AG09309 (cell line): ENCODE data around the gene SMIM20.

- RRBS = no CpG with 5 or more reads among the region's 4 CpGs
Observed at GRCh38 chr4:22491034-22491478, 24.8 kb downstream of the ADGRA3 start.

GRCh38 chr4:22695685-22696365 lies 180.0 kb upstream of the ADGRA3 start:
- RRBS = no CpG with 5 or more reads among the region's 4 CpGs

- RRBS = no CpG with 5 or more reads among the region's 5 CpGs
Observed at GRCh38 chr4:22727894-22728179, 212.0 kb upstream of the ADGRA3 start.

DNA sequence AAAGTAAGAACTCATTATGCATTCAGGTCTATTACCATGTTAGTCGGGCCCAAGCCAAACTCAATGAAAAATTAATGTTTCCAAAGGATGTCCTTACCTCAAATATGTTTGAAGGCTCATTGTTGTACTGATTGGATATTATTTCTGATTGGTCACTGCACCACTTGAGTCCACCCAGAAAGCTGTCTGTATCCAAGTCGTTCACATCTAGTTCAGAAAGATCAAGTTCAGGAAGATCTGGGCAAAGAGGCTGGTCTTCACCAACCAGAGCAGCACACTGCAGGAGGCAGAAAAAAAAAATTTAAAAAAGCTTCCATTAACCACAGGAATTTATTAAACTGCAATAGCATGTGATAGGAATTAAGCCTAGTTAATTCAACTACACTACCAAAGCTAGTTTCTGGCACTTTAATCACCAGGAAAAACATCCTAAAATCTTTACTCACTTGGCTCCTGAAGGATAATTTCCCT lies 5.2 kb downstream of the PPARGC1A start:
- RRBS = no CpG with 5 or more reads among the region's 2 CpGs

- RRBS = no CpG with 5 or more reads among the region's 7 CpGs
Observed at GRCh38 chr4:24230731-24231362, 341.0 kb upstream of the PPARGC1A start.

DNA sequence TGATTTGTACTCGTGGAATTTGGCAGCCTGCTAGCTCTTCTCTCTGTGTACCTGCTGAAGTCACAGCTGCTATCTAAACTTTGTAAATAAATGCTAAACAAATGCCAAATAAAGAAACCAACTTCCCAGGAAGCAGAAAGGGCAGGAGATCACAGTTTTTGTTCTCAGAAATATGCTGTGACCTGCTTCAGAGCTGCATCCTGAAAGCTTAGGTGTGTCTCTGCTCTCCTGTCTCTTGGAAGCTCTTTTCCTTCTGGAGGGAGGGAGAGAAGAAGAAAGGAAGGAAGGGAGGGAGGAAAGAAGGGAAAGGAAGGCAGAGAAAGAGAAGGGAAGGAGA lies 304.2 kb downstream of the DHX15 start:
- RRBS = no CpG with 5 or more reads among the region's 1 CpG

- RRBS = 1% methylated on average over 19 of the region's 87 CpGs
Observed at GRCh38 chr4:24472615-24473281, 111.6 kb downstream of the DHX15 start.

DNA sequence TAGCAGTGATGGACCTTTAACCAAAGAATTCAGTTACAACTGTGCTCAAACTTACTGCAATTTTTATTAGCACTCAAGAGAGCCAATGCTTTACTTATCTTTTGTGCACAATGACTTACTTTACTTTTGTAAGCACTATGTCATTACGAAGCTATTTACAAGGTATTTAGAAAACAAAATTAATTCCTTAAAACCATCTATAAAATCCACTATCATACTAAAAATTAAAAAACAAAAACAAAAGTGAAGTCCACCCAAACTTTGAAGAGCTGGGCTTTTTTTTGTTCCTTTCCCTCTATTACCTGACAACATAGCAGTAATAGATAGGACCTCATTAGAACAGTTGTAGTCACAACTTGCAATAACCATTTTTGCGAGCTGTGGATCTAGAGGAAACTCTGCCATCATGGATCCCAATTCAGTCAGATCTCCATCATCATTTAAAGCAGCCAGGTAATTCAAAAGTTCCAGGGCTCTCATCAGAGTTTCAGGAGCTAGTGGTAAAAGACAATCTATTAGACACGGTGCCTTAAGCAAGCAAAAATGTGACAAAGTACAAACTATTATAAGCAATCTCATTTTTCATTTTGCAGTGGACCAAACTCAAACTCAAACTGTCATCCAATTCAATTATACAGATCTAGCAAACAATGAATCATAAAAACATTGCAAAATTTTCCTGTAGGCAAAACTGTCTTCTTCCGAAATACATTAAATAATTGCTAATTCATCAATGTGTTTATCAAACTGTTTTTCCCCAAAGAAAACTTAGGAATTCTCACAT lies 44.4 kb downstream of the DHX15 start:
- RRBS = no CpG with 5 or more reads among the region's 4 CpGs

GRCh38 chr4:24794058-24794387 lies 1.4 kb upstream of the SOD3 start:
- RRBS = no CpG with 5 or more reads among the region's 4 CpGs

GRCh38 chr4:25029236-25029711 lies 1.5 kb downstream of the LGI2 start:
- RRBS = no CpG with 5 or more reads among the region's 5 CpGs

DNA sequence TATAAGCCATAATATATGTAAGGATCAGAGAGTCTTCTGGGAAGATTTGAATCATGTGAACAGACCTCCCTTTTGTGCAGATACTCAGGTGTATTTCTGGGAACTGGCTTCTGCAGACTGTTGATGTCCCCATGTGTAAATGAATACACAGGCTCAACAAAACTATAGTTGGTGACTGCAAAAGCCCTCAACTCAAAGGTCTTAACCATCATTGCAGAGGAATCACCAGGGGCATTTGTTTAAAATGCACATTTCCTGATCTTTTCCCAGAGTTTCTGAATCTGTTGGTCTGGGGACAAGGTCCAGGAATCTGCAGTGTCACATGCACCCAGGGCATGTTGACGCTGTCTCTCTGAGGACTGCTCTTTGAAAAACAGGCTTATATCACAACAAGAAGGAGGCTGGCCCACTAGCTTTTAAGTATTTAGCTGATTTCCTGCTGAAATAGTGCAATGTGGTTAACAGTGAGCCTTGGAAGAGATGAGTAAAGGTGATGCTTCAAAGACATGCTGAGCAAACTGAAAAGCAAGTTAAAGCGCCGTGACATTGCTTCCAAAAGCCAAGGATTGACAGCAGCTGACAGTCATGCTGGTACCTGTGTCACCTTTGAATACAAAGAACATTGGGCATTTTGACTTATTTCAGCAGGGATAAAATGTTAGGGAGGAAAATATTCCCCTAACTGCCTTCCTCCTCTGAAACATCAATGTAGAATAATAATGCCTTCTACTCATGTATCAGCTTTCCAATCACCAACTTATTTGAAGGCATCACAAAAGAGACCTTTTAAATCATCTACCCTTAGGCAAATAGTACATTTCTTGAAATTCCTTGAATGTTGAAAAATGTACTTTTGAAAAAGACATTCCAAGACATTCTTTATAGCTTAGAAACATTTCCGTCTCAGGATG lies 18.6 kb upstream of the SEPSECS start:
- RRBS = no CpG with 5 or more reads among the region's 4 CpGs

- RRBS = 17% methylated on average over 1 of the region's 12 CpGs
Observed at GRCh38 chr4:25313487-25313770, 855 bp downstream of the ZCCHC4 start.

- RRBS = no CpG with 5 or more reads among the region's 7 CpGs
Observed at GRCh38 chr4:25653291-25653604, 2.4 kb upstream of the SLC34A2 start.

GRCh38 chr4:25747572-25748713 lies 92.3 kb downstream of the SLC34A2 start:
- RRBS = no CpG with 5 or more reads among the region's 12 CpGs

- RRBS = no CpG with 5 or more reads among the region's 7 CpGs
Observed at GRCh38 chr4:25790012-25790627, 72.7 kb downstream of the SEL1L3 start.

DNA sequence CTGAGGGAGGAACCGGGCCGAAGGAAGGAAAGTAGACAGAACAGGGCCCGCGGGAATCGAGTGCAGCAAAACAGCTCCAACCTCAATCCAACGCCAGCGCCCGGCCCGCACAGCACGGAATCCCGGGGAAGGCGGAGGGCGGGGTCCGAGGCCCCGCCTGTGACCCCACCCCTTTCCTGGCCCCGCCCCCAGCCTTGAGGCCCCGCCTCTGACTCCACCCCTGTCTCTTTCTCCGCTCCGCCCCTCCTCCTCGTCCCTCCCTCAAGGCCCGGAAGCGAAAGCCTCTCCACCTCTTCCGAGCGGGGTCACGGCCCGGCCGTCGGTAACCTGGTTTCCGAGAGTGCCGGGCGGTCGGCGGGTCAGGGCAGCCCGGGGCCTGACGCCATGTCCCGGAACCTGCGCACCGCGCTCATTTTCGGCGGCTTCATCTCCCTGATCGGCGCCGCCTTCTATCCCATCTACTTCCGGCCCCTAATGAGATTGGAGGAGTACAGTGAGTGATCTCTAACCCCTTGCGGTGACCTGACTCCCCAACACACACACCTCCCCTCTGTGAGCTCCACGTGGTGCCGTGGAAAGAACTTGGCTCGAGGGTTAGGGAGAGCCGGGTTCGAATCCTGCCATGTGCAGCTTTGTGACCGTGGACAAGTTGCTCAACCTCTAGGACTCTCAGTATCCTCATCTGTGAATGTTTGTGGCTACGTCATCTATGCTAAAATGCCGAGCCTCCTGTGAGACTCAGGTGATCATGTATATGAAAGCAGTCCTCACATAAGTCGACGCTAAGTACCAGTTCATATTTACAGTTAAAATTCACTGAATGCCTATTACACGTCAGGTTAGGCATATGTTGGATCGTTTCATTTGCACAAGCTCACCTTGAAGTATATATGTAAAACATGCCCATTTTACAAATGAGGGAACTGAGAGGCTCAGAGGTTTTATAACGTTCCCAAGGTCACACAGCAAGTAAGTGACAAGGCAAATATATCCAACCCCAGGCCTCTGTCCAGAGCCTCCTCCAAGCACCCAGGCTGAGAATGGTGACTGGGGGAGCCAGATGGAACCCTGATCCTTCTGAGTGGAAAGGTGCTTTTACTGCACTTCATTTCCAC lies at the start of gene SMIM20:
SMIM20 (plus strand) TSS at position 291 of the 1,115 bp plus-strand sequence.
- RRBS = 3% methylated on average over 21 of the region's 59 CpGs

- RRBS = no CpG with 5 or more reads among the region's 6 CpGs
Observed at GRCh38 chr4:25938815-25939394, 24.9 kb downstream of the SMIM20 start.

GRCh38 chr4:26028611-26029223 lies 114.7 kb downstream of the SMIM20 start:
- RRBS = 39% methylated on average over 6 of the region's 34 CpGs

GRCh38 chr4:26150877-26151336 lies 169.9 kb upstream of the RBPJ start:
- RRBS = no CpG with 5 or more reads among the region's 5 CpGs

DNA sequence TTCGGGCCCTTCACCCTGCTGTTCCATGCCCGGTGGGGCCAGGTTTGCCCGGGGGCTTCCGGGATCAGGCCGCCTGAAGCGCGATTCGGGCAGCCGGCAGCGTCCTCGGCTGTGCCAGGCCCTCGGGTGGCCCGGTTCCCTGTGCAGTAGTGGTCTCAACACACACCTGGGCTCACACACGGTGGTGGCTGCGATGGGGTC lies 1.0 kb upstream of the RBPJ start:
- RRBS = 9% methylated on average over 5 of the region's 15 CpGs